NCI-H460 (cell line): Measurements from ENCODE around the gene TIGD2.

DNA sequence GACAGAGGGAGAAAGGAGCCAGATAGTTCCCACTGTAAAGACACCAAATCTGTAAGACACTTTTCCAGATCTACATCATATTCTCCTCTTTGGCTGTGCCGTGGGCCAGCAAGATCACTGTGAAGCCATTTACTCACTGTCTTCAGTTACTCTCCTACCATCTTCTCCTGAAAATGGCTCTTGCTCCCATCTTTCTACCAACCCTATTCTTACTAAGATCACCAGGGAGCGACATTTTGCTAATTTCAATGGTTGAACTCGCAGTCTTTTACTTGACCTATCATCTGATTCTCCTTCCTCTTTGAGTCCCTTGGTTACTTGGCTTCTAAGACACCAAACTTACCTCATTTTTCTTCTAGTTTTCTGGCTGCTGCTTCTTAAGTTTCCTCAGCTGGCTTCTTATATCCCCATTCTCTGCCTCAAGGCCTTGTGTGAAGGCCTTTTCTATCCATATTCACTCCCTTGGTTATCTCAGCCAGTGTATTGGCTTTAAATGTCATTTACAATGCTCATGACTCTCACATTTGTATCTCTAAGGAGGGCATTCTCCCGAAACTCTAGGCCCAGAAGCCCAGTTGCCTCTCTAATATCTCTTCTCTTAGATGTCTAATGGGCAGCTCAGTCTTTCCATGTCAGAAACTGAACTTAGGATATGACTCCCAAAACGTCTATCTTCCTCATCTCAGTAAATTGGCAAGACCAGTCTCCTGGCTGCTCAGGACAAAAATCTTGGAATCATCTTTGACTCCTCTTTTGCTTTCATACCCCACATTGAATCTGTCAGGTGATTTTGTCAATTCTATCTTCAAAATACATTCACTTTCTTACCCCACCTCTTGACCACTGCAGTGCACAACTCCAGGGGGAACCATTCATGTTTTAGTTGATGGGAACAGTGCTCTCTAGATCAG is 80.2 kb upstream of the NAP1L5 start:
RAMPAGE:
- cytosol, long total RNA = no peak
- long total RNA = no peak
- nucleus, long total RNA = no peak

GRCh38 chr4:89110818-89111989 is at the start of gene TIGD2:
Gene TIGD2 (plus strand): TSS chr4:89111533.
RAMPAGE:
- cytosol, long total RNA = start-site peak on the plus strand at chr4:89111528-89111611, 230 and 320 reads in 2 replicates
- long total RNA = start-site peak on the plus strand at chr4:89111546-89111614, 84 and 292 reads in 2 replicates
- nucleus, long total RNA = start-site peak on the plus strand at chr4:89111528-89111614, 155 and 97 reads in 2 replicates

RAMPAGE:
- cytosol, long total RNA = no peak
- long total RNA = no peak
- nucleus, long total RNA = no peak
These were observed 58.9 kb downstream of the GPRIN3 start for GRCh38 chr4:89248498-89249365.

DNA sequence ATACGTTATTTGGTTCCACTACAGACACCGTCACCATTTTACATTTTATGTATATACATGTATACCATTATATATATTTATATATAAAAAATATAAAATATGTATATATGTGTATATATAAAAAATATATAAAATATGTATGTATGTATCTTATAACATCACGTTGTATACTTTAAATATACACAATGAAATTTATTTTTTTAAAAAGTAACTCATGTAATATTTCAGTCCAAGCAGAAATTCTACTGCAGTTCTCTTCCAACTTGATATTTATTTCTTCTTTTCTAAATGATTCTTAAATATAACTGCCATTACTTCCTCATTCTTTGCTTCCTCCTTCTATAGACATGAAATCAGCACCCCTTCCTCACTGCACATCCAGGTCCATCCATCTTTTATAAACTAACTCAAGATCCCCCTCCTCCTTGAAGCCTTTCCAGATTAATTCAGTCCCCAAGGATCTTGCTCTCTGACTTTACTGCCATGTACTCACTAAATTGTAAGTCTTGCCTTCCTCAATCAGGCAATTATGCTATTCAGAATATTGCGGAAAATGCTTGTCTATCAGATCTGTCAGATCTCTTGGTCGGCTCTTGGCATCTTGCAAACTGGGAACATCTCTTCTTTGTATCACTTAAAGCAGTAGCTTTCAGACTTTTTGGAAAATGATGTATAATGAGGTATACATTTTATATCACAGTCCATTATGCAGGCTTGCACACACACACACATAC is 3.7 kb downstream of the GPRIN3 start:
RAMPAGE:
- cytosol, long total RNA = no peak
- long total RNA = no peak
- nucleus, long total RNA = no peak

GRCh38 chr4:89550091-89550432 is 242.5 kb upstream of the GPRIN3 start:
RAMPAGE:
- cytosol, long total RNA = no peak
- long total RNA = no peak
- nucleus, long total RNA = no peak

RAMPAGE:
- cytosol, long total RNA = no peak
- long total RNA = no peak
- nucleus, long total RNA = no peak
These were observed 91.3 kb downstream of the SNCA start for GRCh38 chr4:89745602-89746057.

DNA sequence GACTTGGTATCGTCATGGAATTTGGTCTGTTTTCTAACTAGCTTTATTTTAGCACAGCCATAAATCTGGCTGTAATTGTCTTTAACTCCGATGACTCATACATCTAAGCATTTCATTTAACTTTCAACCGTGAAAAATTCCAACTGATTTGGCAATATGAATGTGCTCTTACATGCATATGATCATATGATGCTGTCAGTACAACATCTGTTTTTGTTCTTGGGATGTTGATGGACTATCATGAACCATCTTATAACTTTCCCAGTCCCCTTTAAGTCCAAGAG is 83.2 kb downstream of the SNCA start:
RAMPAGE:
- cytosol, long total RNA = no peak
- long total RNA = no peak
- nucleus, long total RNA = no peak

GRCh38 chr4:89765778-89766447 is 71.0 kb downstream of the SNCA start:
RAMPAGE:
- cytosol, long total RNA = no peak
- long total RNA = no peak
- nucleus, long total RNA = no peak

GRCh38 chr4:90958218-90958957 is 831.2 kb downstream of the CCSER1 start:
RAMPAGE:
- cytosol, long total RNA = no peak
- long total RNA = no peak
- nucleus, long total RNA = no peak

DNA sequence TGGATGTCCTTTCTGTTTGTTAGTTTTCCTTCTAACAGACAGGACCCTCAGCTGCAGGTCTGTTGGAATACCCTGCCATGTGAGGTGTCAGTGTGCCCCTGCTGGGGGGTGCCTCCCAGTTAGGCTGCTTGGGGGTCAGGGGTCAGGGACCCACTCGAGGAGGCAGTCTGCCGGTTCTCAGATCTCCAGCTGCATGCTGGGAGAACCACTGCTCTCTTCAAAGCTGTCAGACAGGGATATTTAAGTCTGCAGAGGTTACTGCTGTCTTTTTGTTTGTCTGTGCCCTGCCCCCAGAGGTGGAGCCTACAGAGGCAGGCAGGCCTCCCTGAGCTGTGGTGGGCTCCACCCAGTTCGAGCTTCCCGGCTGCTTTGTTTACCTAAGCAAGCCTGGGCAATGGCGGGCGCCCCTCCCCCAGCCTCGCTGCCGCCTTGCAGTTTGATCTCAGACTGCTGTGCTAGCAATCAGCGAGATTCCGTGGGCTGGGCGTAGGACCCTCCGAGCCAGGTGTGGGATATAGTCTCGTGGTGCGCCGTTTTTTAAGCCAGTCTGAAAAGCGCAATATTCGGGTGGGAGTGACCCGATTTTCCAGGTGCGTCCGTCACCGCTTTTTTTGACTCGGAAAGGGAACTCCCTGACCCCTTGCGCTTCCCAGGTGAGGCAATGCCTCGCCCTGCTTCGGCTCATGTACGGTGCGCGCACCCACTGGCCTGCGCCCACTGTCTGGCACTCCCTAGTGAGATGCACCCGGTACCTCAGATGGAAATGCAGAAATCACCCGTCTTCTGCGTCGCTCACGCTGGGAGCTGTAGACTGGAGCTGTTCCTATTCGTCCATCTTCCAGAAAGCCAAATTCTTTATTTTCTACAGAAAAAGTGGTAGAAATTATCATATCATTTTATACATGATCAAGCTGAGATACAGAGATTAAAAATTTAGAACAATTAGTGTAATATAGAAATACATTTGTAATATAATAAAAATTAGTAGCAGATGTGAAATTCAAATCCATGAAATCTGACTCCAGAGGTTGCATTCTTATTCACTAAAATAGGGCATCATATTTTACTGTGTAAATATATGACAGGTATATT is 512.2 kb upstream of the GRID2 start:
RAMPAGE:
- cytosol, long total RNA = no peak
- long total RNA = no peak
- nucleus, long total RNA = no peak

GRCh38 chr4:93831854-93832648 is 3.5 kb downstream of the ATOH1 start:
RAMPAGE:
- cytosol, long total RNA = no peak
- long total RNA = no peak
- nucleus, long total RNA = no peak

DNA sequence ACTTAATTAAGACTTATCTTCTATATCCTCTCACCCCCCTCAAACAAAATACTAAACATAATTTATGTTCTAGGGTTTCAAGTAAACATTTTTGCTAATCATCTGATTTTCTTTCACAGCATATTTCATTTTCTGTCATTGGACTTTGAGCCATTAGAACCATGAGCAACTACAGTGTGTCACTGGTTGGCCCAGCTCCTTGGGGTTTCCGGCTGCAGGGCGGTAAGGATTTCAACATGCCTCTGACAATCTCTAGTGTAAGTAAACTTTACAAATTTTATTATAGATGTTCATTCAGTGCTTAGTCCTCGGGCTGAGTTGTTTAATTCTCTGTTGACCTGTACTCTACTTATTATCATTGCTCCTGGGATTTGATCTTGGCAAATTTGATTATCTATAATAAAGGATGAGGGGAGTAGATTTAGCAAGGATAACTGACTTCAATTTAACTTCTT is 3.4 kb downstream of the PDLIM5 start:
RAMPAGE:
- cytosol, long total RNA = no peak
- long total RNA = no peak
- nucleus, long total RNA = no peak

DNA sequence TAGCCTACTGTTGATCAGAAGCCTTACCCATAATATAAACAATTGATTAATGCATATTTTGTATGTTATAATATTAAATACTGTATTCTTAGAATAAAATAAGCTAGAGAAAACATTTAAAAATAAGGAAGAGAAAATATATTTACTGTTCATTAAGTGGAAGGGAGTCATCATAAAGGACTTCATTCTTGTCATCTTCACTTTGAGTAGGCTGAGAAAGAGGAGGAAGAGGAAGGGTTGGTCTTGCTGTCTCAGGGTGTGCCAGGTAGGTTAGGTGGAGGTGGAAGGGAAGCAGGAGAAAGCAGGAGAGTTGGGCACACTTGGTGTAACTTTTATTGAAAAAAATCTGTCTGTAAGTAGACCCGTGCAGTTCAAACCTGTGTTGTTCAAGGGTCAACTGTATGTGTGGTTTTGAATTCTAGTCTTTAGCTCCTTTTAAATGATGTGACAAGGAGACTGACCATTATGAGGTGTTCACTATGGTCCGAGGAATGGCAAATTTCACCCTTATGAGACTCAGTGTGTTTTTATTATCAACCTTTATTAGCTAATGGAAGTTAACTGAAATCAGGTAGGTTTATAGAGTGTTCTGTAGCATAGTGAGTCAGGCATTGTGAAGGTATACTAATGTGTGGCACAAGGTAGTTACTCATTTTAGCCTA is 11.7 kb downstream of the PDLIM5 start:
RAMPAGE:
- cytosol, long total RNA = no peak
- long total RNA = no peak
- nucleus, long total RNA = no peak

GRCh38 chr4:94572737-94573193 is 121.0 kb downstream of the PDLIM5 start:
RAMPAGE:
- cytosol, long total RNA = no peak
- long total RNA = no peak
- nucleus, long total RNA = no peak

DNA sequence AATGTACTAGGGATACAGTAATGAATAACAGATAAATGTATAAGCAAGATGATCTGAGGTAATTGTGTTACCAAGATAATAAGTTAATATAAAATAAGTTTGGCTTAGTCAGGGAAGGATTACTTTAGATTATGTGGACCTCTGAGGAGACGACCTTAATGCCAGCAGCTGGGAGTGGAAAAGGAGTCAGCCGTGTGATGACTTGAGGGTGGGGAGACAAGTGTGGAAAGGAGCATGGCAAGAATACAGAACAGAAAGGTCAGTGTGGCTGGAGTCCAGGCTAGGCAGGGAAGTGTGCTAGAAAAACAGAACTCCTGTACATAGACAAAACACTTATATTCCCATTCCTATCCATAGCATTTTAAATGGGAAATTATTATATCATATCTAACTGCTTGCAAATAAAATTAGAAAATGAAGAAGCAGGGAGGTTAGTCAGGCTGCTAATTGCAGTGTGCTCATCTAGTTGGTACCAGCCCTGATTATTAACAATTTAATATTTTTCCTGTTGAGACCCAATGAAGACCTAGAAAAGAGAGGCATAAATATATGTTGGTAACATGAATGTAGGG is 138.8 kb downstream of the PDLIM5 start:
RAMPAGE:
- cytosol, long total RNA = no peak
- long total RNA = no peak
- nucleus, long total RNA = no peak

DNA sequence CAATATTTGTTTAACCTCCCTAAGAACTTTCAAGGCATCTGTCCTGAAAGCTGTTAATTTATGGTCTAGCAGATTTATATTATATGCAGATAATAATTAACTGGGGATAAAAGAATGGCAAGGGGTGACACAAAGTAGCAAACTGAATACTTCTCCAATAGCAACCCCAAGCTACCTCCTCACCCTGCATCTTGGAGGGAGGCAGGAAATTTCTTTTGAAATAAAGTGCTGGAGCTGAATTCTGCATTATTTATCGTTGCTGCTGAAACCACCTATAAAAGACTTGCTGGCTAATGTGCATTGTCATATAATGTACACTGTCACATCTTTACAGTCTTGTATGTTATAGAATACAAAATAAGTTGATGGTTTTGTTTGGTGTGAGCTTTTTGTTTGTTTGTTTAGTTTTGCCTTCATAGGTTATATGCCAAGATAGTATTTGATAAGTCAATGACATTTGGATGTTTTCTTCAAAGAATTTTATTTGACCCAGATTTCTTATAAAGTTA is 91.5 kb upstream of the BMPR1B start:
RAMPAGE:
- cytosol, long total RNA = no peak
- long total RNA = no peak
- nucleus, long total RNA = no peak

DNA sequence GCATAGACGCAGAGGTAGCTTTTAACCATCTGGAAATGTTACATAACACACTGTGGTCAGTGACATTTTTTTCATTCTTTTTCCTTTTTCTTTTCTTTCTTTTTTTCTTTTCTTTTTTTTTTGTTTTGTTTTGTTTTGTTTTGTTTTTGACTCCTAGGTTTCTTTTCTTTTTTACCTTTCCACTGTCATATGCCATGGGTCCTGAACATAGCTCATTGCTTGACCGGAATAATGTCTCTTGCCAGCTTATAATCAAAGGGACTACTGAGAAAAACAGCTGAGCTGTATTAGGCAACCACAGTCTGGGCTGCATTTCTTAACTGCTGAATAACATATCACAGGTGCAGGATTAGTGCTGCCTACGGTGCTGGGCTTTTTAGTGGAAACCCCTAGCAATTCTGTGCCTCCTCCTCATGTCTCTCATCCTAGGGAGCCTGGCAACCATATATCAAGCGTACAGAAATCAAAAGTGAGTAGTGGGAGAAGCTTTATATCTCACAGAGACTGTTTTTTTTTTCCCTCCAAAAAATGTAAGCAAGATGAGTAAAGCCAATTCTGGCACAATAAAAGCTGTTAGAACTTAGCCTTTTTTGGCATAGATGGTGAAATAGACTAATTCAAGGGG is 333.5 kb downstream of the BMPR1B start:
RAMPAGE:
- cytosol, long total RNA = no peak
- long total RNA = no peak
- nucleus, long total RNA = no peak

DNA sequence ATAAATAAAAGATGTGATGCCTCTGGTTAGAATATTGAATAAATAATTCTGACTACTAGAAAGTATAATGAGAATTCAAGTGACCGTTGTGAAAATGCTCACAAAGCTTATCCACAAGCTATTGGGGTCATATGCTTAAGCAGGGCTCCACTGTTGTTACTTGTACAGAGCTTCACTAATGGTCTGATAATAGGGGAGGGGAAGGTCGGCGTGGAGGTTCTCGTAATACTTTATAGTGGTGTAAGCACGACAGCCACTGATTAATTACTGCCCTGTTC is 11.7 kb downstream of the UNC5C start:
RAMPAGE:
- cytosol, long total RNA = no peak
- long total RNA = no peak
- nucleus, long total RNA = no peak

RAMPAGE:
- cytosol, long total RNA = no peak
- long total RNA = no peak
- nucleus, long total RNA = no peak
These were observed 805.7 kb downstream of the STPG2 start for GRCh38 chr4:97337650-97337996.

GRCh38 chr4:97590122-97590569 is 553.1 kb downstream of the STPG2 start:
RAMPAGE:
- cytosol, long total RNA = no peak
- long total RNA = no peak
- nucleus, long total RNA = no peak